Measurements from ENCODE around the gene RAET1E.

GRCh38 chr6:148760724-148762036 lies 14.3 kb downstream of the UST start:
- RRBS, result under 1% methylated on average over 2 of the region's 22 CpGs

DNA sequence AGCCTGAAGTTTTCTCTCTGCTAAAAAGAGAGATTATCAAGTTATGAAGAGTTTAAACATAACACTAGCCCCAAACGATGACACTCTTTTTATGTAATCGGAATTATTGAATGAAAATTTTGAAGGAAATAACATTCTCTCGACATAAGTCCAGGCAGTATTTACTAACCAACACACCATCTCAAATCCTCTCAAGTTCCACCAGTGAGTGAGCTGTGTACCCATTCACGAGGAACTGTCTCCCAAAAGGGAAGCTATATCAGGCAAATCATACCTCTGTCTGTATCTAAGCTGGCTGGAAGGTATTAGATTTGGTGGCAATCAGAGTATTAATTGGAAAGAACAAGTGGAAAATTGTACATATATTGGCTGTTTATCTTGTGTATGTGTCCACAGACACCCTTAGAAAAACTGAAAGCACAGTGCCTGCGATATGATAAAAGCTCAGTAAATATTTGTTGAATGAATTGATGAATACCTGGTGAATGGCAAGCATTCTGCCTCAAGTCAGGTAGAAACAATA lies 37.5 kb downstream of the UST start:
- RRBS, result no CpG with 5 or more reads among the region's 5 CpGs

GRCh38 chr6:148928823-148929573 lies 182.2 kb downstream of the UST start:
- RRBS, result no CpG with 5 or more reads among the region's 2 CpGs

GRCh38 chr6:149014345-149015376 lies 267.8 kb downstream of the UST start:
- RRBS, result no CpG with 5 or more reads among the region's 7 CpGs

DNA sequence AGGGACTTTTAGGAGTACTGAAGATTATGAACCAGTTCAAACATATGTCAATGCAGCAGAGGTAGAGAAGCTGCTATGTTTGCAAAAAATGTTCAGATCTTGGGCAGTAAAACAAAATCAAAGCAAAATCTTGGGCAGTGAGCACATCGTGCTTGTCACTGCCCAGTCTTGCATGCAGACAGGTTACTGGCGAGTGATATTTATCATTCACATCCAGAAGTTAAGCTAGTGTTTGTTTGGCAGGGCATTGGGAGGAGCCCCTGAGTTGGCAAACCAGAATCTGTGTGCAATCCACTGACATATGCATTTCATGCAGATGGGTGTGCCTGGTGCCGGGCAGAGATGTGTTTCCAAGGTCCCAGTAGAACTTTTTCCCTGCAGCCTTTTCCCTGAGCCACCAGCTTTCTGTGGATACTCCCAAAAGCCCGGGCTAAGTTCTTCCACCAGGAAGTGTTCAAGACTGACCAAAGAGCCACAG lies 256.2 kb upstream of the TAB2 start:
- RRBS, result 99% methylated on average over 2 of the region's 4 CpGs

DNA sequence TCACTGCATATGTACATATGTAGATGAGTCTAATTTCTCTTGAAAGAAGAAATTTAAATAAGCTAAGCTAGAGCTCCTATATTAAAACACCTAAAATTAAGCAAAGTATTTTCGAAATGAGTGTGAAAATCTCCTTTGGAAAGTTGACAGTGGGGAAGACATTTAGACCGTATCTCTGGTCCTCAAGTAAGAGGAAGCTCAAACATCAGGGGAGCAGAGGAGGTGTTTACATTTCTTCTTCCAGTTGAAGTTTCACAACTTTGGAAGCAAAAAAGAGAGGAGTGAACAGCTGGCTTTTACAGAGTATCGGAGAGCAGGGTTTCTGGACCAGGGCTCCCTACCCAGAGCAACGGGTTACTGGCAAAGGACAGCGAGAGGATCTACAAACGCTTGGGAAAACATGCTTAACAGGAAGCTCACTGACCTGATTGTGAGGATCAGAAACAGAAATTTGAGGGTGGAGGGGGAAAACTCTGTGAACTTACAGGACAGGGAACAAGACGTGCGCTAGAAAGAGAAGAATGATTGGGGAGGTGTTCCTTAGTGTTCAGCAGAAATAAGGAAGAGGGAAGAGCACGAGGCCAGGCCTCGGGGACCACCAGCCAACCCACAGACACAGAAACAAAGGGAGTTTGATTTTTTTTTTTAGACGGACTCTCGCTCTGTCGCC lies 85.8 kb upstream of the TAB2 start:
- RRBS, result no CpG with 5 or more reads among the region's 13 CpGs

DNA sequence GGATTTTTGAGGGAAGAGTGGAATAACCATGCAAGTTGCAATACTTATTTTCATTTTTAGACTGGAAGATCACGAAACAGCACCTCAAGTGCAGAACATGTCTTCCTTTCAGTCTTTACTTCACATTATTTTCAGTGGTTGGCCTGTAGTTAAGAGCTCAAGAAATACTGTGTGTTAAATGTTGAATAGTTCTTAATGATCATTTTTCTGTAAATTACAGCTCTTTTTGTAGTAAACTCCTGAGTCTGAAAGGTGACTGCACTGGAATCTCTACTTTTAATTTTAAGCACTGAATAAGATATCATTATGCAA lies 5.3 kb downstream of the TAB2 start:
- RRBS, result no CpG with 5 or more reads among the region's 1 CpG

GRCh38 chr6:149473021-149473810 lies 11.6 kb downstream of the ZC3H12D start:
- RRBS, result no CpG with 5 or more reads among the region's 17 CpGs

DNA sequence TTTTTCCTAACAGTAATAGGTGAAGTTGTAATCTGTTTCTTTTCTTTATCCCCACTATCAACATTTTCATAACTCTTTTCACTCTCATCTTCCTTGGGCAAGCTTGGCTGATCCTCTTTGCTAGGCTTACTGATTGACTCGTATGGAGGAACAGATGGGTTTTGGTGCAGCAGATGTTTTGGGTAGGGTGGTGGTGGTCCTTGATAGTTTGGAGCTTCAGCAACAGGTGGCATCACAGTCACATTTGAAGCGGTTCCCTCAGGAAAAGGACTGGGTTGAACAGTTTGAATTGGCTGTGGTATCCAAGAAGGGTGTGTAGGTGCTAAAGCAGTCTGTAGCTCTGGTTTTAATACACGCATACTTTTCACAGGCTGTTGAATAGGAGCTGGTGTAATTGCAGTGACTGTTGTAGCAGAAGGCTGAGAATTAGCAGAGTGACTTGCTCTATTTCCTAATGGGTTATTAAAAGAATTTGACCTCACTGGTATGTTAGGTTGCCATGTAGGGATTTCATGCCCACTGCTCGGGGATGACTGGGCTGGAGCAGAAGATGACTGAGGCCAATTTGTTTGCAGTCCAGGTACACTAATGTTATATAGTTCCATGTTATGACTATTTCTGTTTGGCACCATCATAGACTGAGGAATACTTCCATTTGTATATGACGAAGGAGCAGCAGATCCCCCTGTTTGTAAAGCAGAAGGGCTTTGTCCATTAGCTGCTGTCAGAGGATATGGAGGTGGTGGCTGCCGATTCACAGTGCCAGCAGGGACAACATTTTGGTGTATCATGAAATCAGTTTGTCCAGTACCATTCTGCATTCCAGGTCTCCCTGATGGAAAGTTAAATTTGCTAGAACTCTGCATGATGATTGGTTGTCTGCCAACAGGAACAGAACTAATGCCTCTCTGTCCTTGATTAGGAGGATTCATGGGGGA lies 34.4 kb downstream of the LATS1 start:
- RRBS, result no CpG with 5 or more reads among the region's 6 CpGs

DNA sequence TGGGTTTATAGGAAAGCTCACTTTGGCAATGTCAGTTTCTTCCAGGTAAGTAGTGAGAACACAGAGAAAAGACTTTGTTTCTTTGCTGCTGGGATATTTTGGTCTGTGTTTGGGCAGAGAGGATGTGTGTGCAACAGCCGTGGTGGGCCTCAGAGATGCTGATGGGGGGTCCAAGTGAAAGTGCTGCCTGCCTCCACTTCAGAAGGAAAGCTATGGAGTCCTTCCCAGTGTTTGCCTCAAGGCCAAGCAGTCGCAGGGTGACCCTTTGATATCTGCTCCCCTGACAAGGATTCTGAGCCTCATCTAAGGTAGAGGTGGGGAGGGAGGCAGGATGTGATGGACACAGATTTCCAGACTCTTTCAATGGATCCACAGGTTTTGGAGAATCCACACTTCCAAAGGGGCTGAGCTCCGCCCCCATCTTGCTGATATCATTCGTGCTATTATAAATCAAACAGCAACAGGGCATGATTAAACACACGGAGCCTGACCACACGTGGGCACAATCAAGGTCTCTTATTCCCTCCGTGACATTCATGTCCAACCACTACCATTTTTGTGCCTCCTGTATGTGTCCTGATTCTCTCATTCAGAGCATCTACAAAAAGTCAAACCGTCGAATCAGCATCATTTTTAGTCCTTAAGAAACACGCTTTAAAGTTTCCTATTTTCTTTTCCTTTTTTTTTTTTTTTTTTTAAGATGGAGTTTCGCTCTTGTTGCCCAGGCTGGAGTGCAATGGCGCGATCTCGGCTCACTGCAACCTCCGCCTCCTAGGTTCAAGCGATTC lies 2.1 kb downstream of the LRP11 start:
- RRBS, result no CpG with 5 or more reads among the region's 16 CpGs

- RRBS, result no CpG with 5 or more reads among the region's 10 CpGs
Measured at GRCh38 chr6:149897924-149898404, at the start of gene RAET1E. Gene RAET1E (minus strand): TSS chr6:149898113.

GRCh38 chr6:150118517-150119718 lies 23.9 kb upstream of the PPP1R14C start:
- RRBS, result no CpG with 5 or more reads among the region's 17 CpGs

GRCh38 chr6:150151117-150151520 lies 8.3 kb downstream of the PPP1R14C start:
- RRBS, result no CpG with 5 or more reads among the region's 5 CpGs

- RRBS, result no CpG with 5 or more reads among the region's 7 CpGs
Measured at GRCh38 chr6:150154268-150154917, 11.5 kb downstream of the PPP1R14C start.

DNA sequence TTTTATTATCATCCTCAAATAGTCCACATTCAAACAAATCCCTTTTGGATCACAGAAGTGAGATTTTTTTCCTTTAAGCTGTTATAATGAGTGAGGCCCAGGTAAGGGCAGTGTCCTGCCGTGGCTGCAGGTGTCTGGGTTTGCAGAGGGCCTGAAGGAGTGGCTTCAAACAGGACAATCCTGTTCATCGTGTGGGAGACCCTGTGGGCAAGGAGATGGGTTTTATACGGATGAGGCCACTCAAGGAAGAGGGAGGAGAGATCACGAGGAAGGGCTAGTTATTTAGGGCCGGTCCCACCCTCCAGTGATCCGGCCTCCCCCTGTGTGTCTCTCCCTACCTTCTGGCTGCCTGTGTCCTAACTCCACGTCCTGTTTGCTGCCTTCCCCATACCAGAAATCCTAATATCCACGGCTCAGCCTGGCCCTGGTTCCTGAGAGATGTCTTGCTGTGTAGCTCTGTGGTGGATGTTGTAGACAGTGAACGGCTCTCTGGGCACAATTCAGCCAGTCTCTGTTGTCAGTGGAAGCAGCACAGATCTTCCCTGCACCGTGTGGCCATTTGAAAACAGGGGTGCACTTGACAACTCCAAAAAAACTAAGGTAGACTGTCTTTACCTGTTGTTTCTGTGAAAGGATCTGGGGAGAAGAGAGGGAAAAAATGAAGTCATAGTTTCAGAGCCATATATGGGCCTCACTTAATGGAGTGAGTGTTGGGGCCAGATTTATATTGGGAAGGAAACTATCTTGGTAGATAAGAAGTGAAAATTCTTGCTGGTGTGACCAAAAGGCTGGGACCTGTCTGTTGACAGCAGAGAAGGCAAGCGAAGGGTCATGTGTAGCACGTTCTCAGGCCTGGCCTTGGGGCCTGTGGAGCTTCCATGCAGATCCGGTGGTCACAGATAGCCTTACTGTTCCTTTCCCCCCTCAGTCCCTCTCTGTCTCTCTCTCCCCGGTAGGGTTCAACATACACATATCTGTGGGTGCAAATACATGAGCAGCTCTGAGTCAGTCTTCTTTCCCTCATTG lies 34.1 kb downstream of the PPP1R14C start:
- RRBS, result no CpG with 5 or more reads among the region's 14 CpGs

DNA sequence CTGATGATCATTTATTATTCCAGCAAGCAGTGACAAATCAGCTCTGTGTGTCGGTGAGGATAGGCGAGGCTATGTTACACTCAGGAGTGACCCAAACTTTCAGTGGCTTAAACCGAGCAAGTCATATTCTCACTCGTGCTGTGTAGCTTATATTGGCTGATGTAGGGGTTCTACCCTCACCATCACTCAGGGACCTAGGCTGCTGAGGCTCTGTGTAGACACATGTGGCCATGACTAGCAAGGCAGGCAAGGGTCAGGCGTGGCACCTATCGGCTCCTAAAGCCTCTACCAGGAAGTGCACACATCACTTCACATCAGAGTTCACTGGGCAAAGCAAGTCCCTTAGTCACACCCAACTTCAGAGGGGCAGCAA lies 42.8 kb downstream of the PPP1R14C start:
- RRBS, result no CpG with 5 or more reads among the region's 6 CpGs

- RRBS, result no CpG with 5 or more reads among the region's 1 CpG
Measured at GRCh38 chr6:150214640-150214947, 71.8 kb downstream of the PPP1R14C start.

DNA sequence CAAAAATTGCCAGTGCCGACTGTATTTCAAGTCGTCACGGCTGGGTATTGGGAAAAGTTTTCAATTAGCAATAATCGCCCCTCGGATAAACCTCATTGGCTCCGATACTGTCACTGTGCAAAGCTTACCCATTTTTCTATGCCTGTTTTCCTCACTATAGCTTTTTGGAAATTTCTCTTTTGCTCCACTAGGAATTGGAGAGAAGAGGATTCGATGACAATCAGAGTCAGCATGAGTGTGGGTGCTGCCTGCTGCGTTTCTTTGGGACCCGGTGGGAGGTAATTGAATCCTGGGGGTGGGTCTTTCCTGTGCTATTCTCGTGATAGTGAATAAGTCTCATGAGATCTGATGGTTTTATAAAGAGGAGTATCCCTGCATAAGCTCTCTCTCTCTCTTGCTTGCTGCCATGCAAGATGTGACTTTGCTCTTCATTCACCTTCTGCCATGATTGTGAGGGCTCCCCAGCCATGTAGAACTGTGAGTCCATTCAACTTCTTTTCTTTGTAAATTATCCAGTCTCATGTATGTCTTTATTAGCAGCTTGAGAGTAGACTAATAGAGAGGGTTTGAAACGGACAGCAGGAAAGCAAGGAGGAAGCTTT lies 42.1 kb upstream of the IYD start:
- RRBS, result no CpG with 5 or more reads among the region's 11 CpGs

DNA sequence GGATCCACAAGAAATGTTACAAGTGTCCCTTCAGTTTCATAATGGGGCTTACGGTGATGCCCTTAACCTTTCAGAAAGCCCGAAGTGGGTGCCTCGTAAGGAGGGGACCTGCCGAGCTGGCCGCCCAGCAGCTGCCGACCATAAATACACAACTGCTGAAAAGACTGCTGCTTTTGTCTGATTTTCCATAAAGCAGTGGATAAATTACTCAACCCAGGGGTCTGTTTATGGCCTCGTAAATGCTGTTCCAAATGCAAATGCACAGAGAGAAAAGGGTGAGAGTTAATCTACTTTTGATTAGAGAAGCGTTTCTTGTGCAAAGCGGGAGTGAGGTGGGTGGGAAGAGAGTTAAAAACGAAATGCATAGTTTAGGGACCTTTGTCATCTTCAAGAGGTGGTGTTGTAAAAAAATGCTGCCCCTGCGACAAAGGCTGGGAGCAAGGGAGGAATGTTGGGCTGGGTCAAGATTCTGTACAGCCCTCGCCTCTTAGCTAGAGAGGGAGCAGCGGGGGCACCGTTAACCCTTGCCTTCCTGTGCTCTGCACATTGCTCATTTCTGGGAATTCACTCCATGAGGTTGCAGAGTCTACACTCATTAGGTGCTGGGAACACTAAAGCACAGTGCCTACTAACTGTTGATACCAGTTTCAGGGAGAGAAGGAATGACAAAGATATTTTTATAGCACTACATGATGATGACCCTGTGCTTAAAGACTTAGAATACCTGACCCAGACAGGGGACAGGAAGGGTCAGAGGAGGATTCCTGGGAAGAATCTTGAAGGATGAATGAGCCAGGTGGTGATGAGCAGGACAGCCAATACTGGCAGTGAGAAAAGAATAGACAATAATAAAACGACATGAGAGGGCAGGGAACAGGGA lies 111.9 kb upstream of the MTHFD1L start:
- RRBS, result no CpG with 5 or more reads among the region's 15 CpGs

GRCh38 chr6:150809021-150809534 lies 56.4 kb upstream of the MTHFD1L start:
- RRBS, result no CpG with 5 or more reads among the region's 13 CpGs

Measured in HL-60 (cell line).